Measurements from ENCODE around the genes UBALD1 and RBFOX1.

DNA sequence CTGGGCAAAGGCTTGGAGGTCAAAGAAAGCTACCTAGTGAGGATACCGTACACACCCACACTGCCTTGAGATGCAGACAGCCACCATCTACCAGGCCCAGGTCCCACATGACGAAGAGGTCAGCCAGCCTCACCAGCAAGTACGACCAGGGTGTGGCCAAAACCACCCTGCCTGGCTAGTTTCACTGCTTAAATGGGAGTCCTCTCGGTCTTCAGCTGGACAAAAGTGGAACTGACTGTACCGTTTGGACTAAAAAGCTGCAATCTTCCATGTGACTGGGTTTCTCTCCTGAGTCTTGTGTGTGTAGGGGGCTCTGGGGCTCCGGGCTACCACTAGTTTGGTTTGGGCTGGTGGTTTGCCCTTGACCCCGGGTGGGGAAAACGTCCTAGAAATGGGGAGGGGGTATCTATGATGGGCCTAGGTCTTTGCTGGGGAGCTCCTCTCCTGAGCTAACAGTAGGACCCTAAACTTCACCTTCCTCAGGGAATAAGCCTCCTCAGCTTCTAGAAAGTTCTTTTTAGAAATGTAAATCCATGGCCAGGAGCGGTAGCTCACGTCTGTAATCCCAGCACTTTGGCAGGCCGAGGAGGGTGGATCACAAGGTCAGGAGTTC is 21.7 kb downstream of the VASN start:
- PRO-cap, result no peak

GRCh38 chr16:4405762-4406281 is 10.6 kb downstream of the CORO7 start:
- PRO-cap, result no peak

GRCh38 chr16:4484960-4485511 is 8.8 kb downstream of the HMOX2 start:
- PRO-cap, result no peak

DNA sequence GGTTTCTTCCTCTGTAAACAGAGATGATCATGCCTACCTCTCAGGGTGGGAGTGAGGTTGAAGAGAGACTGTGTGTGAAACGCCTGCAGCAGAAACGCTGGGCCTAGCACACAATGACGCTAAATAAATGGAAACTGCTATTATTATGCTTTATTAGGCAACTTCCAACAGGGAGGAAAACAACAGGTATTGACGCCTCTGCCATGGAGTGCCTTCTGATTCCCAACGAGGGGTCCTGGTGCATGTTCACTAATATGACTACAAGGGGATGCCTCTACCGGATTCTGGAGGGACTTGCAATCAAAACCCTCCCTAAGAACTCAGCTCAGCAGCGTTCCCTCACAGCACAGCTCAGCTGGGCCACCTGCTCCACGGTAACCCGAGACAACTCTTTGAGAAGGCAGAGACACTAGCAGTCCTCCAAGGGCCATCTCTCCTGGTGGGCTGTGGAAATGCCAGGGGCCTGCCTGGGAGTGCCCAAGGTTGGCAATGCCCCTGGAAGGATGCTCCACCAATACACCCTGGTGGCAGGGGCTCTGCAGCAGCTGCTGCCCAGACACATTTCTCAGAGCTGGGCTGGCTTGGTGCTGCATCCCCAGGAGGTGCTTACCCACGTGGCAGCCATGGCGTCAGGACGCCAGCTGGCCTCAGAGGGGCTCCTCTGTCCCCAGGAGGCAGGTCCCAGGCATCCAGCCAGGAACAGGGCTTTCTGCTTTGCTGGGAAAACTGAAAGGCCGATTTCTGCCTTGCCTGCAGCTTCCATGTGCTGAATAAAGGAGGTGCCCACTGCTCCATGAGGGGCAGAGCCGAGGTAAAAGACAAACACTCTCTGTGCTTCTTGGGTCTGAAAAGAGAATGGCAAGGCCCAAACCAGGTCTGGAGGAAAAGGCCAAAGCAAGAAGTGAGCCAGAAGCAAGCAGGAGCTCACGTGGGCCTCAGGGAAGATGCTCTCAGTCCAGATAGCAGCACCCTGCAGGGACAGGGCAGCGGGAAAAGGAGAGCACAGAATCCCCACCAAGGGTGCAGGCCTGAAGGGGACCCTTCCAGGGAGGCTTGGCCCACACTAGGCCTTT is 16.4 kb downstream of the CDIP1 start:
- PRO-cap, result no peak

- PRO-cap, result no peak
Measured at GRCh38 chr16:4534180-4534898, 4.2 kb downstream of the CDIP1 start.

DNA sequence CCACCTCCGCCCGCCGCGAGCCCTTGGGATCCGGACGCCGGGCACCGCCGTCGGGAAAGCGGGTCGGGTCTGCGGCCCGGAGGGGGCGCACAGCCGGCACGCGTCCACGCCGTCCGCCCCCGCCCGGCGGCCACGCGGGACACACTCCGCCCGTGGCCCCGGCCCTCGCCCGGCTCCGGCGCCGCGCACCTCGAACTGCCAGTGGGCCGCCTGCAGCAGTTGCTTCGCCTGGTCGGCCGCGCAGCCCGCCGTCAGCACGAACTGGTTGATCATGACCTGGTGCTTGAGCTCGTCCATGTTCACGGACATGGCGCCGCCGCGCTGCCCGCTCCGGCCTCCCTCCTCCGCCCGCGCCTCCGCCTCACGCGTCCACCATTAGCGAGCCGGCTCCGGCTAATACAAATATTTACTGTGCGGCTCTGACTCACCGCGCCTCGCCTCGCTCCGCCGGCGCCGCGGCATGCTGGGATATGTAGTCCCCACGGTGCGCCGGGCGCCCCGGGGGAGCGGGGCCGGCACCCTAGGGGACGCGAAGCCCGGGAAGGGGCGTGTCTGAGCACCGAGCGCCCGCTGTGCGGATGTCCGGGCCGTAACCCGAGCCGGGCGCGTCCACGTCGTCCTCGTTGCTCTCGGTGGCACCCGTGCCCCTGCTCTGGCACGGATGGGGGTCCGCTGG is at the start of gene UBALD1:
Gene UBALD1, minus strand, starts transcription at position 400 of the 676 bp plus-strand sequence.
- PRO-cap, result bidirectional peak, plus-strand start at position 549 of the sequence, minus-strand start at position 377 of the sequence

- PRO-cap, result bidirectional peak, plus-strand start at chr16:4616537, minus-strand start at chr16:4616281
Measured at GRCh38 chr16:4615764-4616402, 1.2 kb upstream of the UBALD1 start.

GRCh38 chr16:4826993-4827650 is 20.0 kb downstream of the GLYR1 start:
- PRO-cap, result no peak

GRCh38 chr16:4828997-4829475 is 18.1 kb downstream of the GLYR1 start:
- PRO-cap, result no peak

- PRO-cap, result no peak
Measured at GRCh38 chr16:4891989-4893069, 44.6 kb downstream of the PPL start.

DNA sequence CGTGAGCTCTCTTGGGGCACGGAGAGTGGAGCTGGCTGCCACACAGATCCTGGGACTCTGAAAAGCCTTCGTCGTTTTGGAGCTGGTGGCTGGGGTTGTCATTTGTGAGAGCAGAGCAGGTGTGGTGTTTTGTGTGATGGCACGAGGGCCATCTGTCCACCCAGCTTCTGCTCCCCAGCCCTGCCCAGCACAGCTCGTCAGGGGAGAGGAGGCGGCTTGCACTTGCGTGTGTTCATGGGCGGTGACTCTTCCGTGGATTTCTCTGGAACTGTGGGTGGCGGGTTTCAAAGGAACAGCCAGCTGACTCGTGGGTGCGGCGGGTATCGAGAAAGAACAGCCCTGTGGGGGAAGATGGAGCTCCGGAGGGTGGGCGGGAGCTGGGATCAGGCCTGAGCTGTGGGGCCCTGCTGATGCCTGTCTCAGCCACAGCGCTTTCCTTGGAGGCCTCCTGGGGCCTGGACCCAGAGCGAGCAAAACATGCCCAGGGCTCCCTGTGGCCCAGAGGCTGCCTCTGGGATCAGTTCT is 13.2 kb downstream of the NAGPA start:
- PRO-cap, result no peak

DNA sequence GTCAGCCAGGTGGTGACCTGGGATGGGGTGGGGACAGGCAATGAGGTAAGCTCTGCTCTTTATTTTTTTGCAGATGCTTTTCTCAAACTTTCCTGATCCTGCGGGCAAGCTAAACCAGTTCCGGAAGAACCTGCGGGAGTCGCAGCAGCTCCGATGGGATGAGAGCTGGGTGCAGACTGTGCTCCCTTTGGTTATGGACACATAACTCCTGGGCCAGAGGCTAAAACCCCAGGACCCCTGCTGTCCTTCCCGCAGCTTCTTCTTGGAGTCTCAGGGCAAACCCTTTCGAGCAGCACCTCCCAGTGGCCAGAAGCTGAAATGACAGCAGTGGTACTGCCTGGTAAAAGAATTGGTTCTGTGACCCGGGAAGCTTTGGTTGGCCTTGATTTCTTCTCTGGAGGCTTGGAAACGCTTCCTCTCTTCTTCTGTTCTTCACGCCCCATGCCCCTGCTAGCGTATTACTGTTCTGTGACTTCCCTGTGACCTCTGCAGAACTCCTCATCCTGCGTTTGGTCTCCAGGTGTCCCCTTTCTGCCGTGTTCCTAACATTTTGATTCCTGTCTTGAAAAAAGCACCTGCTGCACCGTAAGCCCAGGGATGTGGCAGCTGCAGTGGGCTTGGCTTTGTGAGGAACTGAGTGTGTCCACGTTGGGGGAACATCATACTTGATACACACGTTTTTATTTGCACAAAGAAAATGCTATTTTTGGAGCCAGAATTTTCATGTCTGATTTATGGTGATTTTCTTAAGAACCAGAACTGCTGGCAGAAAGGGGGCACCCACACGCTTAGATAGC is 12.7 kb downstream of the EEF2KMT start:
- PRO-cap, result no peak

DNA sequence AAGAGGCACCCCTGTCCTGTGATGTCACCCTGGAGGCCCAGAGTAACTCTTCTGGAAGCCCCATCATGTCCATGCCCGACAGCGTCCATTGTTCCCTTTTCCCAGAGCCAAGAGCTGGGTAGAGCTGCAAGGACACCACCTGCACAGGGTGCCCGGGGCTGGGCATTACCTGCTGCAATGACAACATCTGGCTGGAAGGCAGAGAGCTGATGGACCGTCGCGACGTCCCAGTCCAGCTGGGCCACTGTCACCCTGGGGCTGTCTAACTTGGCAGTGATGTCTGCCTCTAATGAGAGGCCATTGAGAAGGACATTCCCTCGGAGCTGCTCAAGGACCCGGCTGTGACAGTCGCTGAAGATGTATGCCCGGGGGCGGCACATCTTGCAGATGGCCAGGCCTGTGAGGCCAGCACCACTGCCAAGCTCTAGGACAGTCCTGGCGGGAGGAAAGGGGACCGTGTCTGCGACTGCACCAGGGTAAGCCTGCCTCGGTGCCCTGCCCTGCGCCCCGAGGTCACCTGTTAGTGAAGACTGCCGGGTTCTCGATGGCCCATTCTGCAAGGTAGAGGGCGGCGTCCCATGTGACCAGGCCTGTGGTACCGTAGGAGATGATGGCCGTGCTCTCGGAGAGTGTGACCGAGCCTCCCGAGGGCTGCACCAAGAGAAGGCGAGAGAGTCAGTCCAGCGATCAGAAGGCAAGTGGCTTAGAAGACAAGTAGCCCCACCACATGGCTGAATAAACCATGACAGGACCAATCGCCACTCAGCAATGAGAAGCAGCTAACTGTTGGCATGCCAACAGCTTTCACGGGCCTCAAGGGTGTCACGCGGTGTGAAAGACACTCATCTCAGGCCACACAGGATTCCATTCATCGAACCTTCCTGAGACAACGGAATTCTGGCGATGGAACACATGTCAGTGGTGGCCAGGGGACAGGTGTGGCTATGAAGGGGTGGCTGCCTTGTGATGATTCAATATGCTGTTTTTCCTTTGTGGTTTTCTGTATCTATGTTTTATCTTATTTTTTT is 7.4 kb downstream of the EEF2KMT start:
- PRO-cap, result no peak

- PRO-cap, result unidirectional peak, minus-strand start at chr16:5135004
Measured at GRCh38 chr16:5134758-5135389, 37.3 kb upstream of the EEF2KMT start.

DNA sequence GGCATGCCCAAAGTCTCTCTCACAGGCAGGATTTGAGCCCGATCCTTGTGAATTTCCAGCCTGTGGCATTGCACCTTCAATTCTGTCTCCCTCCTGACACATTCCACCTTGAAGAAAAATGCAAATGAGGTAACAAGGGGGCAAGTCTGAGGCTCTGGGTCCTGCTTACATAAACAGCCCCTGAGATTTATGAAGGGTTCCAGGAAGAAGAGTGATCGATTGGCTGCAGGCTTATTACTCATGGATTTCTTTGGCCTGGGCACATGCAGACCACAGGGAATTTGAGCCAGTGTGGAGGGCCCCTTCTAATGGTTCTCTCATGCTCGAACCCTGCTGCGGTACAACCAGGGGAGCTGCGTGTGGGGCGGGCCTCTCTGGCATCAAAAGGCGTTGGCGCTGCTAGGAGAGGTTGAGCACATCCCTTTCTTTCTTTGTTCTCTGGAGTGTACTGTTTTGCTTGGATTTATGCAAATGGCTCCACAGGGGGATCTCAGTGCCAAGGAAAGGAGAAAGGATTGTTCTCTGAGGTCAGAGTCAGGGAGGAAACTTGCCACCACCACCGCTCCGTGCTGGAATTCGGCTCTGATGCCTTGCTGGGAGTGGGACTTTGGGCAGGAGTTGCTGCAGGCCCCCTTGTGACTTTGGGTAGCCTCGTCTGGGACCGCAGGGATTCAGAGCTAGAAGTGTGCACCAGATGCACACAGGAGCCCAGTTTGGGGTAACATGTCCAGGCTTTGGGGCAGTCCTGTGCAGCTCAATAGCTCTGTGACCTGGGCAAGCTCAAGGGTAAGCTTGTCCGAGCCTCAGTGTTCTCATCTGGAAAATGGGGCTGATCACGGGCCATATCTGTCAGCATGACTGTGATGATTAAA is 352.8 kb upstream of the EEF2KMT start:
- PRO-cap, result no peak

GRCh38 chr16:6018867-6019476 is at the start of gene RBFOX1:
TSS of gene RBFOX1 (plus strand) at chr16:6019024.
- PRO-cap, result no peak

GRCh38 chr16:8651475-8651943 is 22.9 kb upstream of the ABAT start:
- PRO-cap, result no peak

- PRO-cap, result no peak
Measured at GRCh38 chr16:8781745-8782422, 15.6 kb downstream of the TMEM186 start.

DNA sequence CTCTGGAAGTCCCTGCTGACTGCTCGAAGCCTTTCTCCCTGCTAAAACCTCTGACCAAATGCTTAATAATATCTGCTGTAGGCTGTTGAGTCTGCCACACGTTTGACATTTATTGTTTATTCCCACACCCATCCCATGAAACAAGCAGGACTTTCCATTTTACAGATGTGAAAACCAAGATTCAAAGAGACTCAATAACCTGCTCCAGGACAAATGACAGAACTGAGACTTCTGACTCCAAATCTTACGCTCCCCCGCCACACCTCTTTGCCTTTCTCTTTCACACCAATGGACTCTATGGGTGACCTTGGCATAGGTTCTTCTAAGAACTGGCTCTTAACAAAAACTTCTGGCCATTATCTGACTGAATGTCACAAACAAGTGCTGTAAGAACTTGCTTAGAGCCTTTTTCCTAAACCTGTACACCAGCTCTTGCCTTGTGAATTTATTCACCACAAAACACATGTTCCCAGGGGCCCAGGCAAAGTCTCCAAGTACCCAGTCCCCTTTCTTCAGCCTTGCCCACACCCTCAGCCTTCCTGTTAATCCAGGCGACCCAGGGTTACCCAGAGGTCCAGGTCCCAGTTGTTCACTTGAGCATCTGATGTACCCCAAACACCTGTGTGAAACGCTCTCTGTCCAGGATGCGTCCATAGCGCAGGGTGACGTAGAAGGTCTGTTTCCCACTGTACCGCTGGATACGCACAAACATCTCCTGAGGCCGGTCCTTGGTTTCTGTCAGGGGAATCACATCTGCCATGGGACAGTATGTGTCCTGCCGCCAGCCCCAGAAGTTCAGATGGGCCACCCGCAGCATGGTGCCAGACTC is 1.9 kb downstream of the TMEM186 start:
- PRO-cap, result no peak

GRCh38 chr16:8806116-8807252 is 8.8 kb downstream of the PMM2 start:
- PRO-cap, result unidirectional peak, plus-strand start at chr16:8806807